Urinary bladder (tissue), 3 donors: ENCODE measurements around a stretch of chr4.

GRCh38 chr4:120948-121842 is 3.1 kb upstream of the ZNF718 start:
- PRO-cap: no peak
- RAMPAGE, long total RNA: no peak

DNA sequence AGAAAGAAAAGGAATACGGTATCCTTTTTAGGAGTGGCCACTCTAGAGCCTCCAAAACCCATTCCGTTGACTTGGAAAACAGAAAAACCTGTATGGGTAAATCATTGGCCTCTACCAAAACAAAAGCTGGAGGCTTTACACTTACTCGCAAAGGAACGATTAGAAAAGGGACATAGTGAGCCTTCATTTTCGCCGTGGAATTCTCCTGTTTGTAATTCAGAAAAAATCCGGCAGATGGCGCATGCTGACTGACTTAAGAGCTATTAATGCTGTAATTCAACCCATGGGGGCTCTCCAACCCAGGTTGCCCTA is 60.9 kb downstream of the ZNF732 start:
- PRO-cap: no peak
- RAMPAGE, long total RNA: no peak

DNA sequence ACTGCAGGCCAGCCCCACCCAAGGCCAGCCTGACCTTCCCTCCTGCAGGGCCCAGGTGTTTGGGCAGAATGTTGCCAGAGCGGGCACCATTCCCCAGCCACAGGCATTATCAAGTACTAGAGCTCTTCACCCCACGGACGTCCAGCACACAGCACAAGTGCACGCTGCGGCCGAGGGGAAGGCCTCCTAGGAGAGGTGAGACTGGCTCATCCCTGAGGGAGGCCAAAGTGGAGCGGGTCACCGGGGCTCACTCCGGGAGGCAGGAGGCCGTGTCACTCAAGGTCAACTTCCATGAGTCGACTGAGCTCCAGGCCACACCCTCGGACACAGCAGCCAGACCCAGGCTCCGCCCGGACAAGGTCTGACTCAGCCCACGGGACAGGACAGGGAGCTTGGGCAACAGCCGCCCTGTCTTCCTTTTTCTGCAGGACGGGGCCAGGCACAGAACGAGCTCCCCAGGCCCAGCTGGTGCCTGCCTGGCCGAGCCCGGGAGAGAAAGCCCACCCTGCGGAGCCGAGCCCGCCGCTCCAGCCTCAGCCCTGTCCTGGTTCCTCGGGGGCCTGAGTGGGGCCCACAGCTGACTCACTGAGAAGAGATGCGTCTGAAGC is 1.8 kb downstream of the SLC49A3 start:
- PRO-cap: bidirectional peak, plus-strand start at position 427 of the sequence, minus-strand start at position 302 of the sequence
- RAMPAGE, long total RNA: no peak

- PRO-cap: no peak
- RAMPAGE, long total RNA: no peak
These were observed 6.3 kb upstream of the PCGF3 start for GRCh38 chr4:699210-699849.

- PRO-cap: no peak
- RAMPAGE, long total RNA: no peak
These were observed 36.4 kb downstream of the CPLX1 start for GRCh38 chr4:789564-789893.

DNA sequence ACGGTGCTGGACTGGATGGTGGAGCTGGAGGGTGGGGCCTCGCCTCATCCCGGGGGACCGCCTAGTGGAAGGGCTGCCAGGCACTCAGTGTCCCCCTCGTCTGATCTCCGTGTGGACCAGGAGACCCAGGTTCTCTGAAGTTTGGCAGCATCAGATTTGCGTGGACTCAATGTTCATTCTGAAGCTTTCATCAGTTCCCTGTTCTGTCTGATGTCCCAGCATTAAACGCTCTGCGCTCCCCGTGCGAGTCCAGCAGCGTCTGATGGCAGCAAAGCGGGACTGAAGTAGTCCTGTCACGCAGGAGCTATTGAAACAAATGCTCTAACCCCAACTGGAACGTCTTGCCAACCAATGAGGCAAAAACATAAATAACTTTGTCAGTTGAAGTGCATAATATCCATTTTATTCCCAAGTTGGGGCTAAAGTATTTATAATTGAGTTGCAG is 7.1 kb downstream of the CPLX1 start:
- PRO-cap: no peak
- RAMPAGE, long total RNA: no peak

DNA sequence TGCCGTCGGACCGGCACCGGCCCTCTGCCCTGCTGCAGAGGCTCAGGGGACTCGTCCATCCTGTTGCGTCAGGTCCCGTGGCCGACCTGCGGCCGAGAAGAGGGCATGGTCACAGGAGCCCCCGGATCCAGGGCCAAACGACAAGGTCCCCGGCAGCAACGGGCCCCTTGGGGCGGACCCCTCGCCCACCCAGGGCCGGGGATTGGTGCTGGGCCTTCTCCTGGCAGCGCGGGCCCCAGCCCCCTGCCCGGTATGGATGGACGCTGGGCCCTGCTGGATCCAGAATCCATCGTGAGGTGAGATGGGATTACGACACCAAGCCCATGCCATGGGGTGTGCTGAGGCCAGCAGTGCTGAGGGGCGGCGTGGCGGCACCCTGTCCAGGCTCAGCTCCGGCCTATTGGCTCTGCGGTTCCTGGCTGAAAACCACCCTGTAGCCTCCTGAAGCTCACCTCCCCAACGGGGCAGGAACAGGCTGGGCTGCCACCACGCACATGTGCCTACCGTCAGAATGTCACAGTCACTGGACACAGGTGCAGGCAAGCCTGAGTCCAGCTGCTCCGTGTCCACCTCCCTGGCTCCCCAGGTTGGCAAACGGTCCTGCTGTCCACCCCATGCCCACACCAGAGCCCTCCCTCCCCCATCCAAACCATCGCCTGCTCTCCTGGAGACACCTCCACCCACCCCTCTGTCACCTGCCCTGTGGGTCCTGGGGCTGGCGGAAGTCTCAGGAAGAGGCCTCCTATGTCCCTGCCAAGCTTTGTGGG is 1.4 kb downstream of the SLC26A1 start:
- PRO-cap: no peak
- RAMPAGE, long total RNA: no peak

- PRO-cap: no peak
- RAMPAGE, long total RNA: no peak
These were observed 8.7 kb upstream of the SLC26A1 start for GRCh38 chr4:1001977-1002200.

DNA sequence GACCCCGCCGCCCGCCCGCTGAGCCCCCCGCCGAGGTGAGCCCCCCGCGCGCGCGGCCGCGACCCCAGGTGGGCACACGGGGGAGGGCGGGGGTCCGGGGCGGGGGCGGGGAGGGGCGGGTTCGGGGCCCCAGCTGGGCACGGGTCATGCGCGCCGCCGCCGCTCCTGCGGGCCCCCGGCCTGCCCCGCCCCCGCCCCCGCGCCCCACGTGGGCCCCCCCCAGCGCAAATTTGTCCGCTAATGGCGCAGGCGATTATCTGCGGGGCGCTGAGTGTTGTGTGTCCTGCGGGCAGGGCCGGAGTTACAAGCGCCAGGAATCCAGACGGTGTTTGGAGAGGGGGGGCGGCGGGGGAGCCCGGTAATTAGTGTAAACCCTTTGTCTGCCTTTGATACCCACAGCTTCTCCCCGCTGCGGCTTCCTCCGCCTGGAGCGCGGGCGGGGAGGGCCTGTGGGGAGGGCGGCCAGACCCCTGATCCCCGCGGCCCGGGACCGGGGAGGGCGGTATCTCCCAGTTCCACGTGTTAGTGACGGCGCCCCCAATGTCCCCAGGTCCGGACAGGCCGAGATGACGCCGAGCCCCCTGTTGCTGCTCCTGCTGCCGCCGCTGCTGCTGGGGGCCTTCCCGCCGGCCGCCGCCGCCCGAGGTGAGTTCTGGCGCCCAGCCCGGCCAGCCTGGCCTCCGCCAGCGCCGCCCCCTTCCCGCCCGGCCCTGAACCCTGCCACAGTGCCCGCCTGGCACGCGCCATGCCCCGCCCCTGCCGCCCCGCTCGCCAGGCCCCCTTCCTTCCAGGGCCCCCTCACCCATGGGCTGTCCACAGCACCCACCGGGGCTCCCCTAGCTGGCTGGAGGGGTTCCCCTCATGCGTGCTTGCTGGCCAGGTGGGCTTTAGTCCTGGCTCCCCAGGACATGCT is 750 bp downstream of the FGFRL1 start:
- PRO-cap: unidirectional peak, minus-strand start at position 654 of the sequence
- RAMPAGE, long total RNA: no peak

DNA sequence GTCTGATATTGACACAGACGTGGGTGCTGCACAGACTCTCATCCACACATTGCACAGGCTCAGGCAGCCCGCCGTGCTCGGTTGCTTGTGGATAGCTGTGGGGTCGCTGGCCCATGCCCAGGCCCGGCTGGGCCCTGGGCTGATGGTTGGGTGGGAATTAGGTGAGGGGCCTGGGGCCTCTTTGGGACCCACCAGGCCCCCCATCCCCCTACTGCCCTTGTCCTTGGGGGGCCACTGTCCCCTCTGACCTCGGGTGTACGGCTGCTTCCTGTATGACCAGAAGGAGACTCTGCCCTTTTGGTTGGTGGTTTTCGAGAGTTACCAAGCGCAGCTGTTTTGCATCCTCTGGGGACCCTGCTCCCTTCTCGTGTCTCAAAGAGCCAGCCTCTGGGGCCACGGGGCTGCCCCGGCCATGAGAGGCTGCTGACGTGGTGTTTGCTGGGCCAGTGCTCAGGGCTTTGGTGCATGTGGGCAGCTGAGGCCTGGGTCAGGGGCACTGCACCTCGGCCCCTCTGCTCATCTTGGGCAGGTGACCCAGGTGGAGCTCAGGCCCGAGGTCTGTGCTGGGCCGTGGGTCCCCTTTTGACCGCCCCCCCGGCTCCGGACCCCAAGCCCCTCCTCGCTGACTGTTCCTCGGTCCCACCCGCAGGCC is 10.3 kb downstream of the FGFRL1 start:
- PRO-cap: no peak
- RAMPAGE, long total RNA: no peak

- PRO-cap: no peak
- RAMPAGE, long total RNA: no peak
These were observed 27.6 kb downstream of the RNF212 start for GRCh38 chr4:1085588-1086258.

DNA sequence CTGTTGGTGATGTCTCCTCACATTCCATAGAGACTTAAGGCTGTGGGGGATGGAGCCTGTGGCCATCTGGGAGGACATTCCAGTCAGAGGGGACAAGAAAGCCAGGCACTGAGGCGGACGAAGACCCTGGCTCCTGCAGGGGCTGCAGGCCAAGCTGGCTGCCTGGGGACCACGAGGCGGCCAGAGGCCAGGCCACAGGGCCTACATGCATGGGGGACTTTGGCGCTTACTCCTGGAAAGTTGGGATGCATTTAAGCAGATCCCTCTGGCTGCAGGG is 7.6 kb downstream of the RNF212 start:
- PRO-cap: no peak
- RAMPAGE, long total RNA: no peak

DNA sequence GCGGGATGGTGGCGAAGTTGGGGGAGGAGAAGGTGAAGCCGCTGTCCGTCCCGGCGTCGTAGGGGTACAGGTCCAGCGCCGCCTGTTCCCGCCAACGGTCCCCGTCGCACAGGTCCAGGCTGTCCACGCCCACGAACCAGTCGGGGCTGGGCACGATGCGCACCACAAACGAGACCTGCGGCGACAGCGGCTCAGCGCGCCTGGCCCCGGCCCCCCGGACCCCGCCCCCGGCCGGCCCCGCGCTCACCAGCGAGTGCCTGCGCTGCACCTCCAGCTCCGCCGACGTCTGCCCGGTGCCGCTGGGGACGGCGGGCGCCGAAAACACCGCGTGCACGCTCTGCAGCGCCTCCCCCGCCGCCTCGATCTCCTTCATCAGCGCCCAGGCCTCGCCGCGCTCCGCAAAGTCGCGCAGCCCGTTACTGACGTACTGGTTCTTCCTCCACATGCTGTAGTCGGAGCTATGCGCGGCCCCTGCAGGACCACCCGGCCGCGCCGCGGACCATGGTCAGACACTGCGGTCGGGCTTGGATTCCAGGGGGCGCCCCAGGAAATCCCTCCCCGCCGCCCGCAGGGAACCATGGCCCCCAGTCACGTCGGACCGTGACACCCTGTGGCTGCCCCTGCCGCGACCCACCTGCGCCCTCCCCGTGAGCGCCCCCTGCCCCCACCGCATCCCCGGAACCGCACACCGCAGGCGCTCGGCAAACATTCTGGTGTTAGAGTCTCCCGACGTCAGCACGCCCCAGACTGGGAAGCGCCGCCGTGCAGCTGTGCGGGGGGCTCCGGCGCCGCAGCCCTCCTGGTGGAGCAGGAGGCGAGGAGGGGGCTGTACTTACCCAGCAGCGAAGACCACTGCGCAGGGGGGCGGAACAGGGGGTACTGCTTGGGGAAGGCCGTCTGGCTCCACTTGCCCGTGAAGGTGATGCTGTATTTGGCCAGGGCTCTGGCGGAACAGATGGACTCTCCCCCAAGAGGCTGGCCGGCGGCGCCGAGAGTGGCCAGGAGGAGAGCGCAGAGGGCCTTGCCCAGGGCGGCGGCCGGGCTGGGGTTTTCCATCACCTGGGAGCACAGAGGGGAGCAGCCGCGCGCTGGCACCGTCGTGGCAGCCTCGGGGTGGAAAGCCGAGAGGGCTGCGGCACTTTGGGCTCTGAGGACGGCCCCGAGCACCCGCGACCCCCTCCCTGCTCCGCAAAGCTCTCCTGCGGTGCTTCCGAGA is 959 bp downstream of the SPON2 start:
- PRO-cap: no peak
- RAMPAGE, long total RNA: no peak

DNA sequence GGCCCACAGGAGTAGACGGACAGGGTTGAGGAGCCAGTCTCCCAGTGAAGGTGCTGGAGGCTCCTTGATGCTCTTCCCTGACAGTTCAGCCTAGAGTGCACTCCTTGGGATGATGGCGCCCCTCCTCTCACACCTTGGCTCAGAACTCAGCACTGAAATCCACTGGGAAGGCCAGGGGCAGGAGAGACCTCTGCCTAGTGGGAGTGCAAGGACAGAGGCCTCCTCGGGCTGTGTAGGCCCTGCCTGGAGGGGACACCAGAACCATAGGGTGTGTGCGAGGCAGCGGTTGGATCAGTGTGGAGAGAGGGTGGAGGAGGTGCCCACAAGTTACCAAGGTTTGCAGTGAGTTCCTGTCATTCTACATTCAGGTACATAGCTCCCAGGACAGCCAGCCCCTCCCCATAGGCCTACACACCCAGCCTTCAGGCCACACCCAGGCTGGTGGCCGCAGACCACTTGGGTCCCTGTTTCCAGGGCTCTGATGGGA is 19.2 kb upstream of the SPON2 start:
- PRO-cap: no peak
- RAMPAGE, long total RNA: no peak

DNA sequence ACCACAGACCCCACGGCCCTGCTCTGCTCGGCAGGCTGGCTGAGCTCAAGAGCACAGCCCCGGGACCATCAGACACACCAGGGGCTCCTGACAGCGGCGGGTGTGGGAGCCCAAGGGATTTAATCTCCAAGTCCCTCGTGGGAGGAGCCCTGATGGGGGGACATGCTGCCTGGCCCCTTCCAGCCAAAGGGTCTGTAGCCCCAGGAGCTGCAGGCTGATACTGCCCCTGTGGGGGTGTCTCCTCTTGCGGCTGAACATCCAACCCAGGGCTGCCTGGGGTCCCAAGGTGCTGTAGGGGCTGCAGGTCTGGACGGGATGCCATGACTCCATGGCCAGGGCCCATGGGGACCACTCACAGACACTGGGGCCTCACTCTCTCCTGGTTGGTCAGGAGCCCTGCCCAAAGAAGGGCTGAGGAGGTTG is 35.2 kb downstream of the CTBP1 start:
- PRO-cap: no peak
- RAMPAGE, long total RNA: no peak

- PRO-cap: bidirectional peak, plus-strand start at chr4:1248892, minus-strand start at chr4:1248706
- RAMPAGE, long total RNA: no peak
These were observed 311 bp downstream of the CTBP1 start for GRCh38 chr4:1248630-1249008.

- PRO-cap: no peak
- RAMPAGE, long total RNA: no peak
These were observed 8.1 kb downstream of the MAEA start for GRCh38 chr4:1297743-1298182.

- PRO-cap: no peak
- RAMPAGE, long total RNA: no peak
These were observed 9.8 kb downstream of the MAEA start for GRCh38 chr4:1299393-1299993.

- PRO-cap: unidirectional peak, plus-strand start at chr4:1568911
- RAMPAGE, long total RNA: no peak
These were observed 115.3 kb downstream of the FAM53A start for GRCh38 chr4:1568712-1569330.

DNA sequence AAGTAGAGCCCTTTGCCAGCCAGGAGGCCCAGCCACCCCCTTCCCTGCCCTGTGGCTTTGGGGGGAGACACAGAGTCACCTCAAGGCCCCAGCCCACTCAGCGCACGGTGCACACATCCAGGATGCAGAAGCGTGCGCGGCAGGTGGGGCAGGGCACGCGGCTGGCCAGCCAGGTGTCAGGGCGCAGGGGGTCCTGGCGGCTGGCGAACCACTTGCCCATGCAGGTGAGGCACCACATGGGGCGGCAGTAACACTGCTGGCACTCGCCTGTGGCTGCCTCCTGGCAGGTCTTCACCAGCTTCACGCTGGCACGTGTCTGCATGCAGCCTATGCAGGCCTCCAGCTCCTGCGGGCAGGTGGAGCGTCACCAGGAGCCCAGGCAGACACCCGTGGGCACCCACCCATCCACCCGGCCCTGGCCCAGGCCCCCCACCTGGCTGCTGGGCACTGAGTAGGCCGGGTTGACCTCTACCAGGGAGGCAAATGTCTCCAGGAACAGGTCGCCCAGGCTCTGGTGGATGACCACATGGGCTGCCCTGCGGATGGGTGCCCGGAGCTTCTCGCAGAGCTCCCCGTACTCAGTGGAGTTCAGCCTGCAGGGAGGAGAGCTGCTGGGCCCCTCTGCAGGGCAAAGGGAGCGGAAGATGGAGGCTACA is 3.9 kb downstream of the TMEM129 start:
- PRO-cap: no peak
- RAMPAGE, long total RNA: no peak